Osteoblast (primary cell): ENCODE measurements around a stretch of chr1.

GRCh38 chr1:176040122-176040890 lies 166.8 kb downstream of the COP1 start:
- CAGE, long polyA plus RNA, result no peak
- RRBS, result no CpG with 5 or more reads among the region's 5 CpGs

DNA sequence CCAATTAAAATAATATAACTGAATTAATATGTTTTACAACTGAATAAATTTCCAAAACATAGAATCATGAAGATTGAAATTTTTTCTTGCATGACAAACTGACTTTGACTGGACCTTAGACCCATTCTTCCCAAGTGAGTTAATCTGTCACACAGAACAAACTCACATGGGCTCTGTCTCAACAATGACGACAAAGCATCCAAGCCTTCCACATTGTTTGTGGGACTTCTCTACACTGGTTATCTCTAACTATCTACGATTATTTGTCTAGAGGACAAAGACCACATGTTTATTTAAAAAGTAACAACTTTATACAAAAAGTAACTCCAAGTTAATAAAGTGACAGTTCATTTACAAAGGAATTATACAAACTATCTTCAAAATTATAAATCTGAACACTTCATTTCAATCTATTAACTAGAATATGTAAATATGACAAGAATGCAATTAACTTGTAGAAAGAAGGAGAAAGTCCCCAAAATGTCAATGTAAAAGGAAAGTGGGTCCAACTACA lies 56.7 kb downstream of the COP1 start:
- CAGE, long polyA plus RNA, result no peak
- RRBS, result no CpG with 5 or more reads among the region's 2 CpGs

GRCh38 chr1:176162678-176163136 lies 44.4 kb downstream of the COP1 start:
- CAGE, long polyA plus RNA, result no peak
- RRBS, result no CpG with 5 or more reads among the region's 2 CpGs

- CAGE, long polyA plus RNA, result start-site peak on the plus strand at chr1:176241611-176241662, 30 and 24 reads in 2 replicates
- RRBS, result no CpG with 5 or more reads among the region's 1 CpG
These were observed 34.3 kb upstream of the COP1 start for GRCh38 chr1:176241377-176241735.

DNA sequence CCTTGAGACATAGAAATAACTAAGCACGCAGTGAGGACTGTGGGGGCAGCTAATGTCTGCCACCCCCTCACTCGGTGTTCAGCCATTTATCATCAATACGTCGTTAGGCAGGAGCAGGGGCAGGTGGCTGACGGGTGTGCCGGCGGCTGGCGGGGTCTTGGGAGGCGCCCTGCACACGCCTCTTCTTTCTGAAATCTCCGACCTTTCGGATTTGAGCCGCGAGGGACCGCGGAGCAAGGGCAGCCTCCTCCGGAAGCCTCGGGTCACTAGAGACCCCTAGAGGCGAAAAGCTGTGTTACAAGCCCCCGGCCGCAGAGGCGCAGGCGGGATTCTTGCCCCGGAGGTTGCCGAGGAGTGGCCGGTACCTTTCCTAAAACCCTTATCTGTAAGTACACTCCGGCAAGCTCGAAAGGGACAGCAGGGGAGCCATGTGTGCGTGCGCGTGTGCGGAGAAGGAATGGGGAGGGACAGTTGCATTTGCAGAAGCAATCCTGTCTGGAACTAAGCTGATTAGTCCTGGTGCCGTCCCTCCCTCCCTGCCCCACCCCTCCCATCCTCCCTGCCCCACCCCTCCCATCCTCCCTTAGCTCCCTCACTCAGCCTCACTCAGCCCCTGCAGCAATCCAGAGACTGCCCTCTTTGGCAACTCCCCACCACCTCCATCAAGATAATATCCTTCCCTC lies 11.0 kb downstream of the BRINP2 start:
- CAGE, long polyA plus RNA, result no peak
- RRBS, result 2% methylated on average over 13 of the region's 33 CpGs

- CAGE, long polyA plus RNA, result no peak
- RRBS, result no CpG with 5 or more reads among the region's 11 CpGs
These were observed 85.7 kb downstream of the BRINP2 start for GRCh38 chr1:177256418-177256924.

DNA sequence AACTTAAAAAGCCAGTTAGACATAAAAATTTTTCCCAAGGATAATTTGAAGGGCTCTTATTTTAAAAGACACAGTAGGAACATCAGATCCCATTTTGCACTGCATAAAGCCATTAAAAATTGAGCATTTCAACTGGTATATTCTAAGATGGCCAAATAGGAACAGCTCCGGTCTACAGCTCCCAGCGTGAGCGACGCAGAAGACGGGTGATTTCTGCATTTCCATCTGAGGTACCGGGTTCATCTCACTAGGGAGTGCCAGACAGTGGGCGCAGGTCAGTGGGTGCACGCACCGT lies 336.1 kb downstream of the SEC16B start:
- CAGE, long polyA plus RNA, result no peak
- RRBS, result no CpG with 5 or more reads among the region's 9 CpGs

GRCh38 chr1:177968246-177968584 lies 1.6 kb downstream of the SEC16B start:
- CAGE, long polyA plus RNA, result no peak
- RRBS, result no CpG with 5 or more reads among the region's 3 CpGs

- CAGE, long polyA plus RNA, result no peak
- RRBS, result no CpG with 5 or more reads among the region's 12 CpGs
These were observed 799 bp downstream of the SEC16B start for GRCh38 chr1:177968821-177969696.

DNA sequence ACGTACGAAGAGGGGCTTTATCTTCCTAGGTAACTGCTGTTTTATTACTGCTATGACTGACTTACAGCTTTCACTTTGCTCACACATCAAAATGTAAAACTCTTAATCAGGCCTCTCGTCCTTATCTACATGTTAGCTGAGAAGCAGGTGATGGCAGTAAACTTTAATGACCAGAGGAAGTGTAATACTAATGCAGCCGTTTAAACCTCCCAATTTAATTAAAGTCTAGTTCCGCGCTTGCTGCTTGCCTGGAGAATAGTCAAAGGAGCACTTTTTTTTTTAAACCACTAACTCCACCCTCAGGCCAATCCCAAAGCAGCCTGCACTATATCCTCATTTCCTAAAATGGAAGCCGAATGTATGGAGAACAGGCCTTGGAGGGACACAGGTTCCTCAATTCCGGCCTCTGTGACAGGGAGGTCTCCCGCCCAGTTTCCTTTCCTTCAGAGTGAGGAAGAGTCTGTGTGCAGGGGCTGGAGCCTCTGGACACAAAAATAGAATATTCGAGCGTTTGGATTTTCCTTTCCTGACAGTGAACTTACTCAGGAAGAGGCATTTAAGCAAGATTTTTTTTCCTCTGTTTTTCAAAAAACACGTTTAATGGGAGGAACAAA lies 36.6 kb upstream of the RASAL2 start:
- CAGE, long polyA plus RNA, result no peak
- RRBS, result no CpG with 5 or more reads among the region's 12 CpGs

GRCh38 chr1:178184759-178185665 lies 91.1 kb downstream of the RASAL2 start:
- CAGE, long polyA plus RNA, result no peak
- RRBS, result no CpG with 5 or more reads among the region's 3 CpGs

DNA sequence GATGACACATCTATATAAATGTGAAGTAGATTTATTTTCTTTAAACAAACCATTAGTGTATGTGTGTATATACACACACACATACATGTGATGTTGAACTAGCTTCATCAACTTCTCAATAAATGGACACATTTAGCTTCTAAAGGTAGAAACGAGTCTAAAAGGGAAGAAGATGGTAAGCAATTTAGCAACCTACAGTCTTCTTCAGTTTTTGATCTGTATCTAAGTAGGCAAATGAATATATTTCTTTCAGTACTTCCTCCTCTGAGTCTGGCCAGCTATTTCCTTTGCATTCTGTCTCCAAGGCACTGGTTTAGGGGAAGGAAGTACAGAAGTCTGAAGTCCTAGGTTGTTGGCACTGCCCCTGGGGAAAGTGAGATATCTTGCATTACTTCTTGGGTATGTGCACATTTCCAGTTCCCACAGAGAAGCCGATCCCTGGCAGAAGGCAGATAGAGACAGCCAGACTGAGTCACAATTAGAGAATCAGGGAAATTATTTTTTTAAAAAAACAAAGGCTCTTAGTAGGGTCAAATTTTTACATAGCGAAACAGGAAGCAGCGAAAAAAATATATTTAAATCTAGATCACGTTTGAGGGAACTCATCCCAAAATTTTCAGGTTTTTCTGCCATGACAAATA lies 98.7 kb downstream of the RASAL2 start:
- CAGE, long polyA plus RNA, result no peak
- RRBS, result no CpG with 5 or more reads among the region's 5 CpGs

- CAGE, long polyA plus RNA, result no peak
- RRBS, result no CpG with 5 or more reads among the region's 2 CpGs
These were observed 87.8 kb downstream of the CLEC20A start for GRCh38 chr1:178408950-178409337.

- CAGE, long polyA plus RNA, result no peak
- RRBS, result no CpG with 5 or more reads among the region's 3 CpGs
These were observed 3.1 kb downstream of the CLEC20A start for GRCh38 chr1:178493667-178494053.

DNA sequence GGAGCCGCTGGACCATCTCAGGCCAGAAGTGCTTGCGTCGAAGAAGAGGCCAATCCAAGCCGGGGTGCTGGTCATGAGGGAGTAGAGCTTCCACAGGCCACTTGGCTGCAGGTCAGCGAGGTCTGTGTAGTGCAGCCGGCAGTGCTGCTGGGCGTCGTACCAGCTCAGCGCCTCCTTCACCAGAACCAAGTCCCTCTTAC lies 2.3 kb downstream of the CLEC20A start:
- CAGE, long polyA plus RNA, result no peak
- RRBS, result 82% methylated on average over 3 of the region's 9 CpGs

DNA sequence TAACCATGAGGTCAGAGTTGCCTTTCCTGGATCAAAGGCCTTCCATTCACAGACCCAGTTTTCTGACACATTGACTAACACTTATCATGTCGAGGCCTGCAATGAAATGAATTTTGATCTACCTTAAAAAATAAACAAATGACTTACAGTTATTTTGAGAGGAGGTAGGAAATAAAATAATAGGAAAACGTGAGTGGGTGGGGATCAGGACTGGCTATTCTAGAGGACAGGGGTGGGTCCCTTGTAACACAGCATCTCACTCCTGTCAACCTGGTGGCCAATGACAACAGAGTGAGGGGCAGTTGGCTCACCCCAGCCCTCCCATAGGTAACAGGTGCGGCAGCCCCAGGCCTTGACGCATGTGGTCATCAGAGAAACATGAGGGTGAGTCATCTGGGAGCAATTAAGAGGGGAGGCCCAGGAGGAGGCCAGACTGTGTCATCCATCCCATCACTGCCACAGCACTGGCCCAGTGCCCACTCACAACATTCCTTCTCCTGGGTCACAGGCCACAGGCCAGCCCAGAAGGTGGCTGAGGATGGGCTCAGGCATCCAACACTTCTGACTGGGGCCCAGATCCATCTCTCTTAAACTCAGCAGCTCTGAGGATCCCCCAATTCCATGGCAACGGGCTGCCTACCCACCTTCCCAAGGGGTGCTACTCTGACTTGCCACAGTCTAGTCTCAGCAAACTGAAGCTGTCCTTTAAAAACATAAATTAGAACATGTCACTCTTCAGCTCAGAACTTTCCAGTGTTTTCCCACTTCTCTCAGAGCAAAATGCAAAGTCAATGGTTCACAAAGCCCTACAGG lies 17.1 kb downstream of the TEX35 start:
- CAGE, long polyA plus RNA, result no peak
- RRBS, result no CpG with 5 or more reads among the region's 5 CpGs

DNA sequence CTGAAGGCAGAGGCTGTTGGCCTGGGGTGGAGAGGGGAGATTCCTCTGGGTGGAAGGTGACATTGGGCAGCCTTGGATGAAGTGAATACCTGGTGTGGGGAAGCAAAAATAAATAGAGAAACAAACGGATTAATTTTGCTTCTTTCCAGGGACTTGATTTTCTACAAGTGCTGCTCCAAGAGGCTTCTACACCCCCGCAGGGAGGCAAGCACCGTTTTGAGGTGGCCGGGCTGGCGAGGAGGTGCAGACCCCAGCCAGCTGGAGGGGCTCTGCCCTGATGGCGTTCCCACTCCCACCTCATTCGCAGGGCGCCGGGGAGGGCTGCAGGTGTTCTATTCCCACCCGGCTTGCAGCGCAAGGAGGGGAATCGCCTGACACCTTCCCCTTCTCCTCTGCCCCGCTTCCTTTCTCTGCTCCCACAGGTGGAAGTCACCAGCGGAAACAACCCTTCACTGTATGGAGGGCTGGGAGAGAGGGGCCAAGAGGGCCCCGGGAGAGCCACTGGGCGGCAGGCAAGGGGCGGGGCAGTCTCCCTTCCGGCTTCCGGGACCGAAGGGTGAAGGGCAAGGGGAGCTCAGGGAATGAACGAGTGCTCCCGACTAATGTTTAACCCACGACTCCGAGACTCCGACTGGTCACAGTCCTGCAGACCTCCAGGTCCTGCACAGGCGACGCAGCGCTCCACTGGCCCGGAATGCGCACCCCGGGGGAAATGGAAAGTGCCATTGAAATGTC lies 29.0 kb downstream of the TEX35 start:
- CAGE, long polyA plus RNA, result no peak
- RRBS, result 14% methylated on average over 11 of the region's 31 CpGs

- CAGE, long polyA plus RNA, result no peak
- RRBS, result no CpG with 5 or more reads among the region's 8 CpGs
These were observed 45.6 kb upstream of the ANGPTL1 start for GRCh38 chr1:178915976-178917315.

DNA sequence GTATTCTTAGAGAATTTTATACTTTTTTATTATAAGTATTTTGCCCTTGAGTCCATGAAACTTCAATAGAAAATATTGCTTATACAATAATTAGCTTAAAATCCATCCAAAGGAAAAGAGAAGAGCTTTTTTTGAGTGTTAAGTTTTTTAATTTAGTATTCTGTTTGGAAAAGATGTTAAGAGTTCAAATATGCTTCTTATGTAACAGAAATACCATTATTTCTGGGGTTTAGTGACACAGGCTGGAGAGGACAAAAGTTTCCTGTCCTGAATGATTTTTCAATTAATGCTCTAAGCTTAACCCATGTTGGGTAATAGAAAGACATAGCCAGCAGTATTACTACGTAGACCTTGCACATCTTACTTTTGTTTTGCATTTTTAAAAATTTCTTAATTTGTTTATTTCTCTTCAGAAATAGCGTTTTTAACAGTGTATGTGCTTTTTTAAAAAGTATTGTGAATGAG lies 47.1 kb upstream of the ANGPTL1 start:
- CAGE, long polyA plus RNA, result no peak
- RRBS, result no CpG with 5 or more reads among the region's 2 CpGs

DNA sequence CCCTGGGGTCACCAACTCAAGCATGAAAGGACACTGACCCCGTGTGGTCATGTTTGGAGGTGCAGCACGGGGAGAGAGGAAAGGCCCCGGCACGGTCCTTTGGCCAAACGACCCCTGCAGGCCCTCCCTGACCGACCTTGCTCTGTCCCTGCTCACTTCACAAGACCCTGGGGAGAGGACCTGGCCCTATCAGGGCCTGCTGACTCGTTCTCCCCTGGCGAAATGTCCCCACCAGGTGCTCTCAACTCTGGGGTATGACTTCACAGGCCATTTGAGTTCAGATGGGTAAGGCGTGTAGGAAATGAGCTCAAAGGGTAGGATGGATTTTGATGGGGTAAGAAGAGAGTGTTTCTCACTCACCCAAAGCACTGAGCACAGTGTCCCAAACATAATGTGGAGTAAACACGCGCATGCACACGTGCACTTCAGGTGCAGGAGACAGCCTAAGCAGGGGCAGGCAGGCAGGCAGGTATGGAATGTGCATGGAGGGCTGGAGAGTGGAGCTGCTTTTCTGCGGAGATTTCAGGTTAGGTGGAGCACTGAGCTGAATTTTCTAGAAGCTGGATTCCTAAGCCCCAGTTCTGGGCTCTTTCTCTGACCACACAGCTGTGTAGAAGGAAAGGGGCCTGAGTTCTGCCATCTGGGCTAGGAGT lies 22.7 kb upstream of the FAM20B start:
- CAGE, long polyA plus RNA, result no peak
- RRBS, result no CpG with 5 or more reads among the region's 13 CpGs